SJSA1 (cell line): Measurements from ENCODE around the genes PCDHGB2, ARAP3 and DELE1.

GRCh38 chr5:141359739-141360676 is at the start of gene PCDHGB2:
PCDHGB2 (plus strand) TSS chr5:141359994.
- RAMPAGE, long total RNA, result no peak

DNA sequence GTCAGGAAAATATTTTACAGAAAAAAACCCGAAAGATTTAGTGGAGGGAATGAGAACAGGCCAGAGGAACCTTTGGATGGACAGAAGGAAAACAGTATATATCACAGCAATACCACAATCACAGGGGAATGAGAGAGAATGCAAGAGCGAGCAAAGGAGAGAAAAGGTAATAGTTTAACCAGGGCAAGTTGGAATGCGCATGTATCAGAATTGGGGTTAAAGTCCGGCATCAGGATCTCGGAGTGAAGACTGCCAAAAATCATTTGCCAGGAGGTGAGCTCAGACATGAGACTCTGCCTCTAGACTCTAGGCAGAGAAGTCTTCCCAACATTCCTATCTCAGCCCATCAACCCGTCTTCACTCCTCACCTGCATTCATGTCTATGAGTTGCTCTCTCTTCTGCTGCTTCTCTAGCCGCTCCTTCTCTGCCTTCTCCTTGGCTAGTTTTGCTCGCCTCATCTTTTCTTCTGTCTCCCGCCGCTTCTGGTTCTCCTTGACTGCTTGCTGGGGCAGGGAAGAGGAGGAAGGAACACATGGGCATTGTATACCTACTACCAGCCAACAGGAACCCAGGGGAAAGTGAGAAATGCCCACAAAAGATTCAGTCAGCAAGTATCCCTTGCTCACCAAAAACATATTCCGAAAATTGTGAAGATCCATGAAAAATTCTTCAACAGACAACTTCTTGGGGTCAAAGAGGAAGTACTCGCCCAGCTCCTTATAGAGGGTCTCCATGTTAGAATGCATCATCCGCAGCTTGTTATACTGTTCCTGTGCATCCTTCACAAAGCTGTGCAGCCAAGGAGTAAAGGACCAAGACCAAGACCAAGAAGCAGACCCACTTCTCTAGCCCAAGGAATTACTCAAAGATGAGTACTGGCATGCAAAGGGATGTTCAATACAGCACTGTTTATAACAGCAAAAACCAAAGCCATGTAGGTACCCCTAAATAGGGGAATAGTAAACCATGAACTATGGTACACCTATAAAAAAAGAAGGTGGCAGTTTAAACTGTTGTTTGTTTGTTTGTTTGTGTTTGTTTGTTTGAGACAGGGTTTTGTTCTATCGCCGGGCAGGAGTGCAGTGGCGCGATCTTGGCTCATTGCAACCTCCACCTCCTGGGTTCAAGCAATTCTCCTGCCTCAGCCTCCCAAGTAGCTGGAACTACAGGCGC is 37.2 kb downstream of the PCDHGC5 start:
- RAMPAGE, long total RNA, result no peak

GRCh38 chr5:141527078-141527814 is 38.4 kb downstream of the PCDHGC5 start:
- RAMPAGE, long total RNA, result no peak

DNA sequence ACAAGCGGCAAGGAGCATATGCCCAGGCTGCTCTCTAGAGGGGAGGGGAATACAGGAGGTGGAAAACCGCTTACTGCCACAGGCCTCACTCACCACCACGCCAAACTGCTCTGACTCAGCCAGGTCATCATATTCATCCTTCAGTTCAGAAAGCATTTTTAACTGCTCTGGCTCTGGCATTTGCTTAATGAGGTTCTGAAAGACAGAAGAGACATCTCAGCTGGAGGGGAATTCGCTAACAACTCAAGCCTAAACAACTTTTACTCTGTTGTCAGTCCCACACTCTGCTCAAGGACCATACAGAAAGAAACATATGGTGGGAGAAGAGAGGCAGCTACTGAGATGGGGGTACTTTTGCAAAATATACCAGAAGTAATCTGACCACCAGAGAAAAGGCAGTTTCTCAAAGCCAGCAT is 40.2 kb downstream of the PCDHGC5 start:
- RAMPAGE, long total RNA, result no peak

GRCh38 chr5:141559402-141559867 is 59.4 kb downstream of the DIAPH1 start:
- RAMPAGE, long total RNA, result no peak

DNA sequence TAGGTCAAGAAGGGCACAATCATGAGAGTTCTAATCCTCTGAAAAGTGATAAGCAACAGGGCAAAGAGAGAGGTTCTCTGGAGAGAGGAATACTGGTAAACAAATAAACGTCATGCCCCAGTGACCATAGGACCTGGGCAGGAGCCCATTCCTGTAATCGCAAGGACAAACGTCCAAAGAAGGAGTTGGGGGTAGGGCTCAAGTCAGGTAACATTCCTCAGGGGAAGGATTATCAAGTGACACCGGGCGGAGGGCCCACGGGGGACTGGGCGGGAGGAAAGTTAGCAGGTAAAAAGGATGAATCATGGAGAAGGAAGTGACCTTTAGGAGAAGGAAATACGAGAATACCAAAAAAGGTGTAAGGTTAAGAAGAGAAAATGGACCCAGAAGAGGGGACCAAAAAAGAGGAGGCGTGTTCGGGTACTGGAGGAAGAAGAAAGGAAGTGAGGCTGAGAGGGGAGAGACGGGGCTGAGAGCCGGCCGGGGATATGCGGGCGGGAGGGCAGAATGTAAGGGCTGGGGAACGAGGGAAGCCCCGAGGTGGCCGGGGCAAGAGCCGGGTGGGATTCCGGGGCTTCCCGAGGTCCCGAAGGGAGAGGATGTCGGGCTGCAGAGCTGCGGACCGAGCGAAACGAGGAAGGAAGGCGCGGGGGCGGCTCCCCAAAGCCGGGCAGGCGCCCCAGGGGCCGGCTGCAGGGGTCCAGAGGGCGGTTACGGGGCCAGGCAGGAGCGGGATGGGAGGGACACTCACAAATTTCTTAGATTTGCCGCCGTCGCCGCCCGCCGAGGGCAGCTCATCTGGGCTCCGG is 549 bp downstream of the DIAPH1 start:
- RAMPAGE, long total RNA, result no peak

GRCh38 chr5:141638005-141638474 is 1.2 kb downstream of the RELL2 start:
- RAMPAGE, long total RNA, result no peak

GRCh38 chr5:141681643-141682760 is at the start of gene ARAP3:
ARAP3 (minus strand) TSS chr5:141682230.
- RAMPAGE, long total RNA, result no peak

DNA sequence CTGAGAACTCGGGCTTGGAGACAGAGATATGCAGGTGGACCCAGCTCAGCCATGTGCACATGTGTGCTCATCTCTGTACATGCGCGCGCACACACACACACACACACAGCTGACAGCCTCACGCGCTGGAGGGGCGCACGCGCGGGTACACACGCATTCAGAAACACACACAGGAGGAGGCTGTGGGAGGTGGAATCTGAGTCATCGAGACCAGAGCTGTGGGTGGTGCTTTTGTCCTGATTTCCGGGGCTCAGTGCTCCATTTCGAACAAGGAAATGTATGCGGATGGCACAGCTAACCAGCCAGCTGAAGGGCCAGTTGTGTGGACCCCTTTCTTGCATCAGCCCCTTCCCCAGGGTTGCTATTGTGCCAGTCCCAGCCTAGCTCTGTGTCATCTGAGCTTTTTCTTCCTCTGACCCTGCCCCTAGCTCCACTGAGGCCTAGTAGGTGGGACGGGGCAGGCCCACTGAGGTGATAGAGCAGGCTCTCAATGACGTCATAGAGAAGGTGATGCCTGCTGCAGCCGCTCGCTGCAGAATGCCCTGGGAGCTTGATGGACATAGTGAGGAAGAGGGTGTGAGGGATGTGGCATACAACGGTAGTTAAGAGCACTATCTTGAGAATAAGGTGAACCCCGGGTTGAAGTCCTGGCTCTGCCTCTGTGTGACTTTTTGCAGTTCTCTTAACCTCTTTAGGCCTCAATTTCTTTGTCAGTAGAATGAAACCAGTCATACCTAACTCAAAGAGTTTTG is 11.3 kb upstream of the ARAP3 start:
- RAMPAGE, long total RNA, result no peak

GRCh38 chr5:141808433-141809046 is 69.7 kb downstream of the PCDH1 start:
- RAMPAGE, long total RNA, result no peak

- RAMPAGE, long total RNA, result no peak
Measured at GRCh38 chr5:141835921-141836672, 42.1 kb downstream of the PCDH1 start.

DNA sequence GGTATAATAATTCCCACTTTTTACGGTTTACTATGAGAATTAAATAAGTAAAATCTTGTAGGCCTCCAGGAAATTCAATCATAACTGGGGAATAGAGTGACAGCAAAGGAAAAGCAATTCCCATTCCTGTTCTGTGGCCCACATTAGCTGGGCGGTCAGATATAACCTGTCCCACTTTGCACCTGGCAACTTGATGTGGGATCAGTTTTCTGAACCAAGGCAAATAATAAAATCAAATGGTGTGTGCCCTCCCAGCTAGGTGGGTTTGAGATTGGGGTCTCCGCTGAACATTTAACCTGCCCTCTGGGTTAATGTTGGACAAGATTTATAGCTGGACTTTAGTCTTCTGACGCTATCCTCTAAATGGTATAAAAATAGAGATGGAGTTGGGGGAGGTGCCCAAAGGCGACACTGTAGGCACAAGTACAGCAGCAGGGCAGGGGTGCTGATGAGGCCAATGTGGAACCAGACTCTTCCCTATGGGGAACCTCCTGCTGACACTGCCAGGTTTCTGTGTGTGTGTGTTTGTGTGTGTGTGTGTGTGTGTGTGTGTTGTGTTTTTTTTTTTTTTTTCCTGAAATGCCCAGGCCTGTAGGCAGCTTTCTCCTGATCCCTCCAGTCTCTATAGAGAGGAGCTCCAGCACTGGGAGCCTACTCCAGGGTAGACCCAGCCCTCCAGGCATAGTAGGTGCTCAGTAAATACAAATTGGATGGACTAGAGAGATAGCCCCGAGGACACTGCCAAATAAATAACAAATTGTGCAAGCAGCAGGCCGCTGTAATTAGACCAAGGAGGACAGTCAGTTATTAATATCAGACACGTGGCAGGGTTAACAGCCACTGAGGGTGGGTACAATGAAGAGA is 37.9 kb downstream of the PCDH1 start:
- RAMPAGE, long total RNA, result no peak

DNA sequence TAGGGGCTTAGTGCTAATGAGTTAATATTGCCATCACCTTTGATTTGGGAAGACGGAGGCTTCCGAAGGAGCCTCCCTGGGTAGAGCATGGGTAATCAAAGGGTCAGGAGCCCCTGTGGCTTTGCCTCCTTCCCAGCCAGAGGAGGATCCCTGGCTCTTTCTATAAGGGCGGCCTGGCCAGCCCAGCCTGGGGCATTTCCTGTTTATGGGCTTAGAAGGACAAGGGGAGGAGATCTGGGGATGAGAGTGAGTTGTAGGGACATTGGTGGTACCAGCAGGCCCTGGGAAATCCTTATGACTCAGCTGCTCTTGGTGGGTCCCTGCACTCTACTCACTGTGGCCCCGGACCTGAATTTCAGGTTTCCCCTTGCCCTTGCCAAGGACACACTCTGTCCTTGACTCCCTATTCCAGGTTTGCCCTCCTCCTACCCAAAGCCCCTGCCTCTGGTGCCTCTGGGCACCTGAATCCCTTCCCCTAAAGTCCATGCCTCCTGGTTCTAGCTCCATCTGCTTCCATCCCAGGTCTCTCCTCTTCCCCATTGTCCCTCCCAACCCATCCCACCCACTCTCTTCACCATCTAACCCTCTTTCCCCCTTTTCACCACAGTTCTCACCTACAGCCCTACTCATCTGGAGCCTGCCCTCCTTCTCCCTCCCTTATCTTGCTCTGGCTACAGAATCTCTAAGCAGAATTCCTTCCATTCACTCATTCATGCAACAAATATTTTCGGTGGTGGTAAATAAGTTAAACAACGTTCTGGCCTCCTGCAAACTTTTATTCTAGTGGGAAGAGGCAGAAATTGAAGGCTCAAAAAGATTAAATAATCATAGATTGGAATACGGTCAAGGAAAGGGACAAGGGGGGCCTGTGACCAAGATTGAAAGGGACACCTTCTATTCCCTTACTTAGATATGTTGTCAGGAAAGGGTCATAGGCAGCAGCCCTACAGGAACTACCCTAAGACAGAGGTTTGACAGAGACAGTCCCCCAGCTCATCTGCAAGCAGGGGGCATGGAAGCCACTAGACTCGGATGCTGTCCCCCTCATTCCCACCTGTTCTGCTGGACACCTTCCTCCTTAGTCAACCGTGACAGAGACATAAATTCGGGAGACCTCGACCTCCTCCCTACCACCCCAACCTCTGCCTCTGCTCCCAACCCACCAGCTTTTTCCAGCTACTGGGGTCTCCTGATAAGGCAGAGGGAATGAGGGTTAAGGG is 34.7 kb downstream of the PCDH1 start:
- RAMPAGE, long total RNA, result no peak

GRCh38 chr5:141852561-141853268 is 25.5 kb downstream of the PCDH1 start:
- RAMPAGE, long total RNA, result no peak

DNA sequence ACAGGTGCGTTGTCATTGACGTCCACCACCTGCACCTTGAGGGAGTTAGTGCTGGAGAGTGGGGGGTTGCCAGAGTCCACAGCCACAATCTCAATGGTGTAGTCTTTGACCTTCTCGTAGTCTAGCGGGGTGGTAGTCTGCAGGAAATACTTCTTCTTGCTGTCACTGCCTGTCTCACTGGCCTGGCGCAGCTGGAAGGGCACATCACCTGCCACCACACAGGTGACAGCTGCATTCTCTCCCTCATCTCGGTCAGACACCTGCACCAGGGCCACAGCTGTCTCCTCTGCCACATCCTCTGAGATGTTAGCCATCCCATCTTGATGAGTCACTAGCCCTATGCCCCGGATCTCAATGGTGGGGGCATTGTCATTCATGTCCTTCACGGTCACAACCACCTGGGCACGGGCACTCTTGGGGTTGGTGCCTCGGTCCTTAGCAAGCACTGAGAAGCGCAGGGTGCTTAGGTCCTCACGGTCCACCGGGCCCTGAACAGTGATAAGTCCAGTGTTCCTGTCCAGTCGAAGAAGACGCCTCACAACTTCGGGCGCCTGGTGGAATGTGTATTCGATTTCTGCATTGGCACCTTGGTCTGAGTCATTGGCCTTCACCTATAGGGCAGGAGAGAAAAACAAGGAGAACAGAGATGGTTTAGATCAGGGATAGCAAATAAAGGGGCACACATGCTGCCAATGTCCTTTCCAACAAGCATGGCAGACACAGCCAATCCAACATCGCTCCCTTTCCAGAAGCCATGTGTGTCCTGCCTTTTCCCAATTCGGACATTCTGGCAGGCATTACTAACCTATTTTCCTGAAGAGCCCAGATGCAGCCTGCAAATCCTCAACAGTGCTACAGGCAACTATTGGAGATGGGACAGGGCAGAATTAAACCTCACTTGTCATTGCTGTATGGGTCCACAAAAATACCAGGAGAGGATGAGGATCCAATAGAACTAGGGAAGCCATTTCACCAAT is 13.1 kb downstream of the PCDH1 start:
- RAMPAGE, long total RNA, result no peak

DNA sequence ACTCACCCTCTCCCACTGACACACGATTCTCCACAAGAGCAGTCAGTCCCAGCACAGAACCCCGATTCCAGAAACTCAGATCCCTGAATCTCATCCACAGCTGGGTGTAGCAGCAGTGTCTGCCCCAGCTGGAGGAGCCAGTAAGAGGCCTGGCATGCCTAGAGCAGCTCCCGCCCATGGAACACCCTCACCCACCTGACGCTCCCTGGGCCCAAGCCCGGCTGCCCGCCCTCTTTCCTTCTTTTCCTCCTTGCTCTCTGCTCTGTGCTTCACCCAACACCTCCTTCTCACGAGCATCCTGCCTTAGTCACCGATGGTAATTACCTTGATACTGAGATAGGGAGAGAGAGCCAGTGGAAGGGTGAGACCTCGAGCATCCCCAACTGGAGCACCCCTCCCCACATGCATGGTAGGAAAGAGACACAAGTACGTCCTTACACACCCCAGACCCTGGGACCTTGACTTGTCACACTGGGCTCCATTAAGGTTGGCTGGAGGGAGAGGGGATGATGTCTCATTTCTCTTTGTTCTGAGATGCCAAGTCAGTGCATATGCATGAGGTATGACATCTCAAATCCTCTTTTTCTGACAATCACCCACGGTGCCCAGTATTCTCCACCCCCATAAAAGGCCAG is 8.6 kb downstream of the PCDH1 start:
- RAMPAGE, long total RNA, result no peak

DNA sequence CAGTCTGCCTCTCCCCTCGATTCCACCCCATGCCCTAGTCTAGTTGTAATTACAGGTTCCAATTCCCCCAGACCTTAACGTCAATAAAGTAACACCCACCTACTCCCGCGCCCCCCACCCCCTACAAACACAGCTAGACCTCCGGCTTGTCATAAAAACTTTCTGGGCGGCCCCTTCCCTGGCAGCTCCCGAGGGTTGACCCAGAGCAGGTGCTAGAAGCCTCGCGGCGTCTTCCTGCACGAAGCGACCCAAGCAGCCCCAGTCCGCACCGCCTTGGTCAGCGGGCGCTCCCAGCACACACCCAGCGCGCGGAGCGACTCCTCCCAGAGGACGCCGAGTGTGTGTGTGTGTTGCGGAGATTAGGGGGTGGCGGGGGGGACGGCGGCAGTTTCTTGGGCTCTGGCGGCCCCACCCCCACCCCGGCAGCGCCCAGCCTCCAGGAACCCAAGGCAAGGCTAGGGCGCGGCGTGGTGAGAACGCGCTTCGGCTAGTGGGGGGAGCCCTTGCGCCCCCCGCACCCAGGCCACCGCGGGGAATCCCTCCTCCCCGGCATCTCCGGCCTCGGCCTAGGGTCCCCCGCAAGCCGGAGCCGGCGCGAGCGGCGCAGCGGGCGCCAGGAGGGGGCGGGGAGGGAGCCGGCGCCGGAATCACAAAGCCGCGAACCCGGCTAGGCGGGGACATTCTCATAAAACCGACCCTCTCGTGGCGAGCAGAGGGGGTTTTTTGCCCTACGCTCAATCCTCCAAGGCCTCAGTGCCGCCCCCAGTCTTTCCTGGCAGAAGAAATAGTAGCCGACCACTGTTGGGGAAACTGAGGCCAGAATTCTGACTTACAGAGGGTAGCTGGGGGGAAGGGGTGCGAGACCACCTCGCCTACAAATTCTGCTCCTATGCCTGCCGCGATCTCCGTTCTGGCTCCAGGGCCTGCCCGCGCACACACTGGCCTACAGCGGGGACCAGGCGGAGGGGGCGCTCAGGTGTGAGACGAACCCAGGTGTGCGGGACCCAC is 2.1 kb downstream of the PCDH1 start:
- RAMPAGE, long total RNA, result no peak

- RAMPAGE, long total RNA, result no peak
Measured at GRCh38 chr5:141914085-141914838, 9.4 kb upstream of the DELE1 start.

- RAMPAGE, long total RNA, result no peak
Measured at GRCh38 chr5:141923194-141924516, at the start of gene DELE1. DELE1 (plus strand) TSS chr5:141923871.

DNA sequence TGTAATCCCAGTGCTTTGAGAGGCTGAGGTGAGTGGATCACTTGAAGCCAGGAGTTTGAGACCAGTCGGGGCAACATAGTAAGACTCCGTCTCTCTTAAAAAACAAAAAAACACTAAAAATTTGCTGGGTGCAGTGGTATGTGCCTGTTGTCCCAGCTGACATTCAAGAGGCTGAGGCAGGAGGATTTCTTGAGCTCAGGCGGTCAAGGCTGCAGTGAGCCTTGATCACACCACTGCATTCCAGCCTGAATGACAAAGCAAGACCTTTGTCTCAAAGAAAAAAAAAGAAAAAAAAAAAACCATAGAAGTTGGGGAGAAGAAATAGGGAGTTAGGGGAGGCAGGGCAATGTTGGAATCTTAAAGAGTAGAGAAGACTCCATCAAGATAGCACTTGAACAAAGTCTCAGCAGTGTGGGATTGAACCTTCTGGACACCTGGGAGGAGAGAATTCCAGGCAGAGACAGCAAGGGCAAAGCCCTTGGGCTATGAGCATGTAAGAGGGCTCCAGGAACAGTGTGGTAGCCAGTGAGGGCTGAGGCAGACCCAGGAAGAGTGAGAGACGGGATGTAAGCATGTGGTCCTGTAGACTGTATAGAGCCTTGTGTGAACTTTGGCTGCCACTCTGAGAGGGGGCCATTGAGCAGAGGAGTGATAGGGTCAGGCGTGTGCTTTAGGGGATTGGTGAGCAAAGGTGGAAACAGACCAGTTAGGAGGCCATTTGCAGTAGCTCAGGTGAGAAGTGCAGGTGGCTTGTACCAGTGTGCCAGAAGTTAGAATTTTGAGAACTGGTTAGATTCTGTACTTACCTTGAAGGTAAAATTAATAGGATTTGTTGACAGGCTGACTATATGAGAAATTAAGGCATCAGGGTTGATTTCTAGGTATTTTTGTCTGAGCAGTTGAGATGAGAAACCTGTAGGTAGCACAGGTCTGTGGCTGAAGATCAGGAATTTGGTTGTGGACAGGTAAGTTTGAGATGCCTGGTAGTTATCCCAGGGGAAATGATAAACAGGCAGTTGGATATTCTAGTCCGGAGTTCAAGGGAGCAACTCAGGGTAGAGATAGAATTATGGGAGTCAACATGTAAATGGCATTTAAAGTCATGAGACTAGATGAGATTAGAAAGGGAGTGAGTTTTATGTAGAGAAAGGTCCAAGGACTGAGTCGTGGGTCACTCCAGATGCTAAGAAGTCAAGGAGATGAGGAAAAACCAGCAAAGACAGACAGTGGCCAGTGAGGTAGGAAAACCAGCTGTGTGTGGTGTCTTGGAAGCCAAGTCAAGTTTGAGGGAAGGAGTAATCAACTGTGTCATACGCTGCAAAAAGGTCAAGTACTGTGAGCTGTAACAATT is 18.7 kb downstream of the GNPDA1 start:
- RAMPAGE, long total RNA, result no peak